Glomerular endothelial cell (primary cell): ENCODE results near the genes FAXDC2, SGCD and MED7.

GRCh38 chr5:154792471-154792859 lies 37.3 kb downstream of the LARP1 start:
- RAMPAGE, long total RNA: no peak

- RAMPAGE, long total RNA: no peak
These were observed 47.2 kb downstream of the FAXDC2 start for GRCh38 chr5:154803048-154803826.

- RAMPAGE, long total RNA: no peak
These were observed 39.2 kb downstream of the FAXDC2 start for GRCh38 chr5:154810952-154811935.

DNA sequence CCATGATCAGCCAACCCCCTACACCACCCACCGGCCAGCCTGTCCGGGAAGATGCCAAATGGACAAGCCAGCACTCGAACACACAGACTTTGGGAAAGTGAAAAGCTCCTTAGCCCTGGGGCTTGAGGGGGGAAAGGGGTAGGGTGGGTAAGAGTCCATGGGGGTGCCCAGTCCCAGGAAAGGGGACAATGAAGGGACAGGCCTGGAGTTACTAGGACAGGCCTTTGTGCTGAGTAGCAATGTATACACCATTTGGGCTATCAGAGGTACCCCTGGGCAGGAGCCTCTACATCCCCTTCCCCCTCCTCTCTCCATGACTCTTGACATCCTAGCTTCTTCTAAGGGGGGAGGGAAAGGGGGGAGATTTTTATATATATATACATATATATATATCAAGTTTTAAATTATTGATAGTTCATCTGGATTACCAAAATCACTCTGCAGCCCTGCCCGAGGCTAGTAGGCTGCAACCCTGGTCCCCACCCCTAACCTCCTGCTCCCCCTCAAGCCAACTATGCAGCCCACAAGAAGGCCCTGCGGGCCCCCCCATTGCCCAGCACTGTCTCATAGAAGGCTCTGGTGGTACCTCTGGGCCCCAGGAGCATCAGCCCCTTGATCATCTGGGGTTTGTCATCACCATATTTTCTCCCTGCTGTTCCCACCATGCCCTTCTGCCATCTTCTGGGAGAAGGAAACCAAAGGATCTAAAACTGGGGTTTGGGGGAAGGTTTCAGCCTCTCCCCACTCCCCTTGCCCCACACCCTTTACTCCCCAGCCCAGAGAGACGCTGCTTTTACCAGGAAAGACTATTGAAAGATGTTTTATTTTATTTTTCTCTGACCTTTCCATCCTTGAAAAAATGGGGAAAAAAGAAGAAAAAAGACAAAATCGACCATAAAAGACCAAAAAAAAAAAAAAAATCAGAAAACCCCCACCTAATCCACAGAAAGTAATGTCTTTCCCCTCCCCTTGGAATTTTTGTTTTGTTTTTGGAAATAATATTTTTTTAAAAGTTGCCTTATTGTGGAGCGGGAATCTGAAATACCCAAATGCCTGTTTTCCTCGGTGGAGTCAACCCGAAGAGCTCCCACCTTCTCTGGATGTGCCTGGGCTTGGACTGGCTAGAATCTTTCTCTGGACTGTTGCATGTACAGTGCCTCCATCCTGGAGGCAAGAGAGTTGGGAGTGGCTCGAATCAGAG lies 36.0 kb downstream of the FAXDC2 start:
- RAMPAGE, long total RNA: no peak

DNA sequence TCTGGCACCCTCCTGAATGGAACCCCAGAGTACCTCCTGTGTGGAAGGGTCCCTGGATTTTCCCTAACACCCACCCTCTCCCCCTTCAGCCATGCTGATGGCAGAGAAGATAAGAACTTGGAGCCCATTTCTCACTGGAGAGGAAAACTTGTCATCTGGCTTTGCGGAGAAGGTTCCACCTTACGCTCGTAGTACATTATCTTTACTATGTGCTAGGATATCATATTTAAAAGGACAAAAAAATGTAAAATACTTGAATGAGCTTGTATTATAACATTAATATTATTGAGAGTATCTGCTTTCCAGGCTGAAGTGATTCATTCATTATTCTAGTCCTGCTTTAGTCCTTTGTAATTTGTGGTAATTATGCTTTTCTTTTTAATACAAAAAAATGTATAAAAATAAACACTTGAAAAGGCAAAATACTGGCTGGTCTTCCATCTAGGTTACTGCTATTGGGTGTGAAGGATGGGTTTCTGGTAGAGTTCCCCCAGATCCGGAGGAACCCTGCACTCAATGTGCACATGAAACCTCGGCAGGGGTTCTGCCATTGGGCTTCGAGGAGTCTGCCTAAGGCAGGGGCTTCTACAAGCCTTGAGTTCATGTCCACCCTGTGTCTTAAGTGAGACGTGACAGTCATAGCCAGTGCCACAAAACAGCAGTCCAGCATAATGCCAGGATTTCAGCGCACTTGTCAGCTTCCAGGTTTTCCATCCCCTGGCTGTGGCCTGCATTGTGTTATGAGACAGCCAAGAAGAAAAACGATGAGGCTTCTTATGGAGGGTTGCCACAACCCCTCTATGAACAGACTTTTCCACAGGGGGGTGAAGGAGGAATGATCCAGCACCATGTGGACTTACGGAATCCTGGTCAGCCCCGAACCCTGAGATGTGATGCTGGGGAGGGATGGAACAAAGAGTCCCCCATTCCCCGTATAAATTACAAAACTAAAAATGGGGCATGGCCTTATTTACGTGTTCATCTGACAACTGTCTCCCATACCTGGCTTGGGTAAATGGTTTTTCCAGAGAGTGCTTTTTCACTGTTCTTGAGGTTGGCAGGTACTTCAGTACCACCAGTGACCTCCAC lies 32.9 kb downstream of the FAXDC2 start:
- RAMPAGE, long total RNA: no peak

DNA sequence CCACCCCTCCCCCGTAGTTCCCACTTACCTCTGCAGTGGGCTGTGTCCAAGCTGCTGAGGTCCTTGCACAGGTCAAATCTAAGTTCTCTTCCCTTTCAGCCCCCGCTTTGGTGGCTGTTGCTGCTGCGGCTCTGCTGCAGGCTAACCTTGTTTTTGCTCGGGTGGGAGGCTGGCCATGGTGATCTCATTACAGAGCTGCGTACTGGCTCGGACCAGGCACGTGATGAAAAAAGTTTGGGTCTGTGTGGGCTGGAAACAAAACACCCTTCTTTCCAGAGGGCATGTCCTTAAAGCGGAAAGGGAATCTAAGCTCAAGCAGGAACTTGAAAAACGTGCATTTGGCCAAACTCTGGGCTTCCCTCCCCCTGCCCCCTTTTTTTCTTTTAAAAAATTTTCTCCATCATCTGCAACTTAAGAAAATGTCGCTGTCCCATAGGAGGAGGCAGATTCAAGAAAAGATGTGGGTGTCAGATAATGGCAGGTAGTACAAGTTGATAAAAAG lies at the start of gene FAXDC2:
TSS of gene FAXDC2 (minus strand) at position 149 of the 502 bp plus-strand sequence.
- RAMPAGE, long total RNA: start-site peak on the minus strand centred at position 158 of the sequence, 46 bp wide, 19 and 45 reads in 2 replicates

DNA sequence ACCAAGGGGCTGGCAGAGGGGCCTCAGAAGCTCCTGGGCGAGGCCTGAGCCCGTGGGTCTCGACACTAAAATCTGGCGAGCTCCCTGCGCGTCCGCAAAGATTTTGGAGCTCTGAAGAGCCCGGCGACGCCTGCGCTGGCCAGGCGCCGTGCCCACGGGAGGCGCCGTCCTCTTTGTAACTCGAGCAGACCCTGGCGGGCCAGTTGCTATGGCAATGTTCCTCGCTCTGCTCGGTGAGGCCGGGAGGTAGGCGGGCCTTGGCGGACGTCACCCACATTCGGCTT lies 837 bp upstream of the CNOT8 start:
- RAMPAGE, long total RNA: no peak

DNA sequence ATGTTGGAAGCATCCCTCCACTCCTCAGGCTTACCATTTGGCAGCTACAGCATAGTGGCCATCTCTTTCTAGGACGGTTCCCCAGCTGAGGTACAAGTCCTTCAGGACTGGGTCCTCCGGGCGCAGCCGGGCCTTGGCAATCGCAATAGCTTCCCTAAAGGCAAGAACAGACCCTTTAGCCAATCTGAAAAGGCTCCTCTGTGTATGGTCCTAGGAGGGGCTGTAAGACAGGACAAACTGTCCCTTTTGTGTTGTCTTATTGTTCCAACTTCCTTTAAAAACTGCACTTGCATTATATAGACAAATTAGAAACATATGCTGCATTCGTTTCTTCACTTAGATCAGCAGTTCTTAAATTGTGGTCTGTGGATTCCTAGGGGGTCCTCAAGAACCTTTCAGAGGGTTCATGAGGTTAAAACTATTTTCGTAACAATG lies 38.8 kb downstream of the GEMIN5 start:
- RAMPAGE, long total RNA: no peak

DNA sequence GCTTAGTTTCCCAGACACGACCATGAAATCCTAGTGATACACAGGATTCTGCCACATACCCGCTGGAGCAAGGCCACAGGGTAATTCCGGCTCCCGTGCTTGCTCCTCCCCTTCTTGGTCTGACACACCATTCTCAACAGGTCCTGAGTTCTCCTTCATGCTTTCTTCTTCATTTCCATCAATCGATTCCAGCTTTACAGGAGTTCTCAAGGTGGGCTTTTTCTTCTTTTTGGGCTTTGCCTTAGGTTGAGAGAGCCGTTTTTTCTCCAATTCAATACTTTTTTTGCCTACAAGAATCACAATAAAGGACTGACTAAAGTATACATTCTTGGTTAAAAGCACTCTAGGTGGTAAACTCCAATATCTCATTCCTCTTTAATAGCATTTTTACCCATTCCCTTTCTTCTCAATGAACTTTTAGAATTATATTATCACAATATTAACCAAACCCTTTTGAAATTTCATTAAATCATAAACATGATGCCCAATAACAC lies 30.4 kb downstream of the GEMIN5 start:
- RAMPAGE, long total RNA: no peak

- RAMPAGE, long total RNA: no peak
These were observed 209.0 kb downstream of the KIF4B start for GRCh38 chr5:155222572-155223024.

GRCh38 chr5:156326763-156327345 lies at the start of gene SGCD:
TSS of gene SGCD (plus strand) at chr5:156327164.
- RAMPAGE, long total RNA: no peak

GRCh38 chr5:156913788-156914817 lies 48.9 kb downstream of the TIMD4 start:
- RAMPAGE, long total RNA: no peak

DNA sequence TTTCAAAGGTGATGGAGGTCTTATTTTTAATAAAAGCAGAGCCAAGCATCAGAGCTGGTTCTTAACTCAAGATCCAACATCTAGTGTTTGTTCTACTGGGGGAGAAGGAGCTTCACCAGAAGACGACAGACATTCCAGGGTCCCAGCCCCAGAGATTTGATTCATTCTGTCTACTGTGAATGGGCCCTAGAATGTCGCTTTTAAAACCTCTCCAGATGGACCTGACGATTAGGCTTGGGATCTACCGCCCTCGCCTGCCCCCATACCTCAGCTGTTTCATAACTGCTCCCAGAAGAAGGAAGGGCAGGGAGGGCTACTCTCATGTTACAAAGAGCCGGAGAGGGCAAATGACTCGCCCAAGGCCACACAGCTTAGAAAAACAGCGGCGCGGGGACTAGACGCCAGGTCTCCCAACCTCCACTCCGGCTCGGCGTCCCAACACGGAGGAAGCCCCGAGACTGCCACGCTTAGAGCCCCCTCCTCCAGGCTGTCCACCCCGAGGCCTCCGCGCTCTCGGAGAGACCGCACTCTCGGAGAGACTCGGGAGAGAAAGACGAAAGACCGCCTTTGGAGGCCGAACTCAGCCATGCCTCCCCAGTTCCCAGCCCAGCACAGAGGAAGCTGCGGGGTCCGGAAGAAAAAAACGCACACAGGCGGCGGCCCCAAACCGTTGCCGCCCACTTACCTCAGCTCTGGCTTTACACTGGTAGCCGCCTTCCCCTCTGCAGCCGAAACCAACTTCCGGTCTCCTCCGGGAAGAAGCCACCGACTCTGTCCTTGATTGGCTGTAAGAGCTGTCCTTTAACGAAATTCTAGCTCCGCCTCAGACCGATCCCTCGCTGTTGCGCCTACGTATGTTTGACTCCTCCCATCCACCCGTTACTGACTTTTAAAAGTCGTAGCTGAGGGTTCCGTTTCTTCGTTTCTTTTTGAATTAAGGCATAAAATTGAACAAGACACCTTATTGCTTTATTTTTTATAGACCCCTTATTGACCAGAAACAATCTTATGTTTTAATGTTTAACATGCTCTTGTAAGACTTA lies at the start of gene MED7:
TSS of gene MED7 (minus strand) at position 731 of the 1,043 bp plus-strand sequence.
- RAMPAGE, long total RNA: start-site peak on the minus strand centred at position 715 of the sequence, 44 bp wide, 457 and 78 reads in 2 replicates

- RAMPAGE, long total RNA: no peak
These were observed 6.3 kb upstream of the GARIN3 start for GRCh38 chr5:157172253-157172936.

DNA sequence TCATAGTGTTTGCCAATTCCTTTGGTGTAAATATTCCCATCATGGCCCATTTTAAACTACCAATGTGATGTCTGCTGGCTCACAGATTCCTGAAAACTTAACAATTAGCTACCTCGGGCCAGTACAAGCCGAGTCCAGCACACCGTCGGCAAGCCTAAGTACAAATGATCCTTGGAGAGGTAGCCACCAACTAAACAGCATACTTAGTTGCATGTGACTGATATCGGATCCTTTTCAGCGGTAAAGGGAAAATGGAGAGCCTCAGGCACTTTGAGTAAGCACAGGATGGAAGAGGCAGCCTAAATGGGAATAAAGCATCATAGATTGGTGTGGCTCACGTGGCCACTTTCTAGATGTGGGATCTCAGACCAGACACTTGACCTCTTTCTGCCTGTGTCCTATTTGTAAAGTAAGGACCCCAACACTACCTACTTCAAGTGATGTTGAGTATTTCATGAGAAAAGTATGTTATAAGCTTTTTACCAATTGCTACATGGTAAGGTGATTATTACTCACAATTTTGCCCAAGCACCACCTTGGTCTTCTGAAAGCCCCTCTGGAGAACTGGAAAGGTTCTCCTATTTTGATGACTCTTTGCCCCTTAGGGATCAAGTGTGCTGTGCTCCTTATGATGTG lies 3.7 kb downstream of the ITK start:
- RAMPAGE, long total RNA: no peak

DNA sequence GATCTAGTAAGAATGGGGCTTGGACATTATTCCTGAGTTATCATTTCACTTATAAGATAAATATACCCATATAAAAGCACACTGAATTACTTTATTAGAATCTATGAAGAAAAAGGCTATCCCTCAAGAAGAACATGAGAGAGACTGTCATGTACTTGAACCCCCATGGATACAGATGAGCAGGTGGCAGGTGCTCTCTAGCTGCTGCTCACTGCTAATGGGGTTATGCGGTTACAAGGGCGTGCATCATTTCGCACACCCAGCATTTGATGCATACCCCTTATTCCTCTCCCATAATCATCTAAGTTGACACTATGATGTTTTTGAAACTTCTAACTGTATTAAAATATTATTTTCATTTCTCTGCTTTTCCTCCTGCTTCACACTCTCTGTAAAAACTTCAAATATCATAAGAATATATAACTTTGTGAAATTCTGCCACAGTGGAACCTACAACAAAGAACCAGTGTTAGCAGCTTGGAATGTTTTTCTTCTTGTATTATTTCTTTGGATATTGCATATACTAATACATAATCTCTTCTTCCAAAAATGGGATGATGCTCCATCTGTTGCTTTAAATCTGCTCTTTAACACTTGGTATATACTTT lies 16.5 kb downstream of the ITK start:
- RAMPAGE, long total RNA: no peak

DNA sequence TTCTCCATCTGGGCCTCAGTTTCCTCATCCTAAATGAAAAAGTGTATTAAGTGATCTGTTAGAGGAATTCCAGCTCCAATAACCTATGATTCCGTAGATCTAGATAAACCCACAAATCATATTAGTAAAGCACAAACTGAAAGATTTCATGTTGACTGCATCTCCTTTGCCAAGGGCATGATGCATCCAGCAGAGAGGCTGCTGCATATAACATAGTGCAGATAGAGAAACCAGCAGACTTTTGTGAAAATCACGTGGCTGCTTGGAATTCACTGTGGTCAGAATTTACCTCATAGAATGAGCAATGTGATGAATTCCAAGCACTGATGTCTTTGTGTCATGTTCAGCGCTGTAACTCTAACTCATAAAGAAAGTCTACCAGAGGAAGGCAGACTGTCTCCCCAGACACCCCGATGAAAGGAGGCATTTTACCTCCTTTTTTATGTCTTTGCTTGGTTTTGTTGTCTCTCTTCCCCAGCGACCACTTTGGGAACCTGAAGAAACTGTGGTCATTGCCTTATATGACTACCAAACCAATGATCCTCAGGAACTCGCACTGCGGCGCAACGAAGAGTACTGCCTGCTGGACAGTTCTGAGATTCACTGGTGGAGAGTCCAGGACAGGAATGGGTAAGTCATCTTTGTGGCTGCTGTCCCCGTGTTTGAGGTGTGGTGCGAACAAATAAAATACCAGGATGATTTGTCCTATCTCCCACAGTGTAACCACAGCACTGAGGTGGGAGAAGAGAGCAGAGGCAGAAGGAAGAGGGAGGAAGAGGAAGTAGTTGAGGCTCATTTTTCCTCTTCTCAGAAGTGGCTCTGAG lies 42.0 kb downstream of the ITK start:
- RAMPAGE, long total RNA: no peak

GRCh38 chr5:157268027-157268674 lies 2.2 kb downstream of the CYFIP2 start:
- RAMPAGE, long total RNA: no peak

GRCh38 chr5:157306482-157307166 lies 38.9 kb downstream of the FNDC9 start:
- RAMPAGE, long total RNA: no peak

- RAMPAGE, long total RNA: no peak
These were observed 34.0 kb downstream of the FNDC9 start for GRCh38 chr5:157311311-157312048.